SP-49 (cell line): ENCODE measurements around the genes SBF1, CHKB and ACR.

- PRO-cap, result no peak
These were observed 3.0 kb downstream of the PIM3 start for GRCh38 chr22:49963276-49964324.

GRCh38 chr22:49999674-50000082, 12.9 kb downstream of the IL17REL start:
- PRO-cap, result no peak

GRCh38 chr22:50114283-50115148, 24.7 kb downstream of the MOV10L1 start:
- PRO-cap, result no peak

DNA sequence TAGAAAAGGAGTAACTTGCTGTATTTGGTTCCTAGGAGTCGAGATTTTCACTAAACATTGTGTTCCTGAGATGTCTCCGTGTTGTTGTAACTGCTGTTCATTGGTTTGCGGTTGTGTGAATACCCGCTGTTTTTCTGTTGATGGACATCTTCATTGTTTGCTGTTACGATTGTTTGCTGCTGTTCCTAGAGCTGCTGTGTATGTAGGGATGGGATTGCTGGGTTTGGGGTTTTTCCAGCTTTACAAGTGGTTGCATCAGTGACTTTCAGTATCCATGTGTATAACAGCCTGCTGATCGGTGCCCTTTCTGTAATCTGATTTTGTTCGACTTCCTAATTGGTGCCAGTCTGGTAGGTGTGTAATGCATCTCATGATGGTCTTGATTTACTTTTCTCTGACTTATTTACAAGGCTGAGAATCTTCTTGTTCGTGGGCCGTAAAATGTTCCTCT, 39.6 kb downstream of the MOV10L1 start:
- PRO-cap, result no peak

GRCh38 chr22:50237406-50237833, 7.4 kb downstream of the TUBGCP6 start:
- PRO-cap, result no peak

- PRO-cap, result no peak
These were observed 8.5 kb upstream of the MAPK11 start for GRCh38 chr22:50278417-50279301.

GRCh38 chr22:50301021-50302067, 6.1 kb downstream of the PLXNB2 start:
- PRO-cap, result no peak

DNA sequence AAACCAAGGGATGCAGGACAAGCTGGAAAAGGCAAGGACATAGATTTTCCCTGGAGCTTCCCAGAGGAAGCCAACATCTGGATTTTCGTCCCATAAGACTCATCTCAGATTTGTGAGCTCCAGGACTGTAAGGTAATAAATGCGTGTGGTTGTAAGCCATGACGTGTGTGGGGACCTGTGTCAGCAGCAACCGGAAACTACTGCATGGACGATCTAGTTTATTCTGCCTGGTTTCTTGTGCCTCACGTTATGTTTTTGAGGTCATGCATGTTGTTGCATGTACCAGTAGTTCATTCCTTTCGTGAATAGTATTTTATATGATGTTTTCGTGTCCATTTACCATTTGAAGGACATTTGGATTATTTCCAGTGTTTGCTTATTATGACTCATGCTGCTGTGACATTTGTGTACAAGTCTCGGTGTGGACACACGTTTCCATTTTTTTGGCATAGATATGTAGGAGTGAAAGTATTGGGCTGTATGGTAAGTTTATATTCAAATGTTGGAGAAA, 4.1 kb upstream of the DENND6B start:
- PRO-cap, result no peak

DNA sequence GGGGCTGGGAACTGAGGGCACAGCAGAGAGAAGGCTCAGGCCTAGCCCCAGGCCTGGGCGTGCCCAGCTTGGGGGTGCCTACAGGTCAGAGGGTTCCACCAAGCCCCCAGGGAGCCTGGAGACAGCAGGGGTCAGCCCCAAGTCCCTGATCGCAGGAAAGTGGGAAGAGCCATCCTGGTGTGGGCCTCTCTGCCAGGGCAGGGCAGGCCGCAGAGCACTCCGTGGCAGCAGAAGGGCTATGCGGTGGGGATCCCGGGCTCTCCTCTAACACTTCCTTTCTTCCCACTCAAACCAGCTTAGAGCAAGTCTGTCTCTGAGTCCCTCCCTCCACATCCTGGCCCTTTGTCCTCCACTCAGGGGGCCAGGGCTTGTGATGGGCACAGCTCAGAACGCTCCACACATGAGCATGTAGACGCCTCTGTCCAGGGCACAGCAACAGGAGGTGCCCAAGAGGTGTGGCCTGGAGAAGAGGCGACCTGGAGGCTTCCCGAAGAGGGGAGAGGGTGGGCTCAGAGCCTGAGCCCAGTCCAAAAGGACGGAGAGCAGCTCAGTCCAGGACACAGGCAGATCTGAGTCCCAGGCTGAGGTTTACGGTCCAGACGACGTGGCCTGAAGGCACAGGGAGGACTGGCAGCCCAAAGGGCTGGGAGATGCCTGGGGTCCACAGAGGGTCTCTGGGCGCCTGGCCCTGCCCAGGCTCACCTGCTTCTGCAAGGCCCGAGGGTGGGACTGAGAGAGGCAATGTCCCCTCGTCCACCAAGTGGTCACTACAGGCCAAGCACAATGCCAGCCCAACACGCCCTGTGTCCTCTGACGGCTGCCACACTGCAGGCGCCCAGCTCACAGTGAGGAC, 17.5 kb downstream of the SBF1 start:
- PRO-cap, result no peak

- PRO-cap, result no peak
These were observed at the start of gene SBF1 for GRCh38 chr22:50474897-50475511. SBF1 (minus strand) TSS chr22:50475035.

DNA sequence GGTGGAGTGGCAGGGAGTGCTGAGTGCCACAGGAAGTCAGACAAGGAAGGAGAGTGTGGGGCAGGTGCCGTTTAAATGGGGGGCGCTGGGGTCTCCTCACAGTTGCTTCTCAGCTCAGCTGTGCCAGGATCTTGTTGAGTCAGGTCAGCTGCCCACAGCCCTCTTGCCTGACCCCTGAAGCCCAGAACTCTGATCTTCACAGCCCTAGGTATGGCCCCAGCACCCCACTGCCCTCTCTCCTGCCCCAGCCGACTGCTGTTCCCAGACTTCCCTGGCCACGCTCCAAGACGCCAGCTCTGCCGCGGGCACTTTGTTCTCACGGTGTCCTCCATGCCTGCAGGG, 1.1 kb upstream of the MIOX start:
- PRO-cap, result no peak

GRCh38 chr22:50530815-50531399, 1.1 kb upstream of the TYMP start:
- PRO-cap, result bidirectional peak, plus-strand start at chr22:50531072, minus-strand start at chr22:50530942

GRCh38 chr22:50561382-50561876, 1.3 kb downstream of the SYCE3 start:
- PRO-cap, result no peak

DNA sequence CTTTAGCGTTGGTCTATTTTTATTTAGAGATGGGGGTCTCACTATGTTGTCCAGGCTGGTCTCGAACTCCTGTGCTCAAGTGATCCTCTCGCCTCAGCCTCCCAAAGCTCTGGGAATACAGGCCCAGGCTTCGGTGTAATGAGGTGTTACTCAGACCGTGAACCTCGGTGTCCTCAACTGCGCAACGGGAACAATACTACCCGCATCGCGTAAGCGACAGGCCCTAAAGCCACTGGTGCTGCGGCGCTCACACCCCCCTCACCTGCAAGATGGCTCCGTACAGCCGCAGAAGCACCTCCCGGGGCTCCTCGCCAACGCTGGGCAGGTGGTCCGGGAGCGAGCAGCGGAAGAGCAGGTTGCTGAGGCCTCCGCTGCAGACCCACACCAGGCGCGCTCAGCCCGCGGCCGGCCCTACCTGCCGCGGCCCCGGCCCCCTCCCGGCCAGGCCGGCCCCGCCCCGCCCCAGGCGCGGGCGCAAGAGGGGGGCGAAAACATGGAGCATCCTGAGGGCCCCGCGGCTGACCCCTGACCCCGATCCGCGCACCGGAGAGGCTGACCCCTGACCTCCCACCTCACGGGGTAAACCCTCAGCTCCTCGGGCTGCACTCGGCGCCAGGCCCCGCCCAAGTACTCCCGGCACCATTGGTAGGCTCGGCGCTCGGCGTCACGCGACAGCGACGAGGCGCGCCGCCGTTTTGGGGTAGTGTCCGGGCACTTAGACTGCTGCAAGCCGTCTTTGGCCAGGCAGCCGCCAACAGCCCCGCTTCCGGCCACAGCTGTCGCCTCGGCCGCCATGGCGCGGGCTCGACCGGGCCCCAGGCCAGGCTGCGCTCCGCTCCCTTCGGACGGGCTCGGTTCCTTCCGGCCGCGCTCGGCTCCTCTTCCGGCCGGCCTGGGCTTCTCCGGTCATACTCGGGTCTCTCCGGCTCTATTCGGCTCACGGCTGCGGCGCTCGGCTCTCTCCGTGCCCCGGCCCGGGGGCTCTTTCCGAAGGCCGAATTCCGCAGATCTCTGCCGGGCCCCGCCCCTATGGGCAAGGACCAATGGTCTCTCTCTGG, at the start of gene CHKB:
Gene CHKB (minus strand): TSS at position 863 of the 1,058 bp plus-strand sequence.
- PRO-cap, result bidirectional peak, plus-strand start outside the sequence, minus-strand start at position 1,013 of the sequence

DNA sequence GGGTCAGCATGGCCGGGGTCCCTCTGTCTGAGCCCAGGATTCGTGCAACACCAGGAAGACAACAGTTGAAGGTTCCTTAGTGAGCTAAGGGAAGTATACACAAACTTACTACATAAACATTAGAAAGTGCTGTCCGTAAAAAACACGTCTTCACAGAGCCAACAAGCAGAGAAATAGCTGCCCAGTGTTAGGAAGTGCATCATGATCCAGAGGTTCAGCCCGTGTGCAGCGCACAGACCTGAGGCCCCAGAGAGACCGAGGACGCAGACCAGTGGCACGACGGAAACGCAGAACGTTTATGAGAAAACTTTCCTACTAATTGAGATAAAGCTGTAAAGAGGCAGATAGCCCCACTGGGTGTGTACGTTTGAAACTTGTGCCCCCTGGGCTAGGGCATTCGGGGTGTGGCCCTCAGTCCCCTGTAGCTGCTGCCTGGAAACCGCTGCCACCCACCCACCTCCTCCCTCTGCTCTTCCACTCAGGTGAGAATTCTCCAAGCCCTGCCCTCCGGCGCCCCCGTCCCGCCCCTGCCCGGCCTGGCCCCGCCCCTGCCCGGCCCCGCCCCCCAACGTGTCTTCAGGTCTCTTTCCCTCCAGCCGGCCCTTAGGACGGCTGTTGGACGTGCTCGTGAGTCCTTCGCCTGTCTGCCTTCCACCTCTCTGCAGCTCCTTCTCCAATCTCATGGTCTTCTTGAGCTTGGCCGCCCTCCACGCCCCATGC, 11.9 kb downstream of the MAPK8IP2 start:
- PRO-cap, result no peak

GRCh38 chr22:50699459-50700061, 38.4 kb upstream of the ACR start:
- PRO-cap, result no peak

DNA sequence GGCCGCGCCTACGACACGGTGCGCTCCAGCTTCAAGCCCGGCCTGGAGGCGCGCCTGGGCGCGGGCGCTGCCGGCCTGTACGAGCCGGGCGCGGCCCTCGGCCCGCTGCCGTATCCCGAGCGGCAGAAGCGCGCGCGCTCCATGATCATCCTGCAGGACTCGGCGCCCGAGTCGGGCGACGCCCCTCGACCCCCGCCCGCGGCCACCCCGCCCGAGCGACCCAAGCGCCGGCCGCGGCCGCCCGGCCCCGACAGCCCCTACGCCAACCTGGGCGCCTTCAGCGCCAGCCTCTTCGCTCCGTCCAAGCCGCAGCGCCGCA, 17.7 kb upstream of the ACR start:
- PRO-cap, result no peak

- PRO-cap, result no peak
These were observed at the start of gene ACR for GRCh38 chr22:50737817-50738428. ACR (plus strand) TSS chr22:50738204.